Jejunum (tissue), 1 donor: ENCODE measurements around the genes LETMD1, ANKRD33, ACVR1B and TAMALIN.

DNA sequence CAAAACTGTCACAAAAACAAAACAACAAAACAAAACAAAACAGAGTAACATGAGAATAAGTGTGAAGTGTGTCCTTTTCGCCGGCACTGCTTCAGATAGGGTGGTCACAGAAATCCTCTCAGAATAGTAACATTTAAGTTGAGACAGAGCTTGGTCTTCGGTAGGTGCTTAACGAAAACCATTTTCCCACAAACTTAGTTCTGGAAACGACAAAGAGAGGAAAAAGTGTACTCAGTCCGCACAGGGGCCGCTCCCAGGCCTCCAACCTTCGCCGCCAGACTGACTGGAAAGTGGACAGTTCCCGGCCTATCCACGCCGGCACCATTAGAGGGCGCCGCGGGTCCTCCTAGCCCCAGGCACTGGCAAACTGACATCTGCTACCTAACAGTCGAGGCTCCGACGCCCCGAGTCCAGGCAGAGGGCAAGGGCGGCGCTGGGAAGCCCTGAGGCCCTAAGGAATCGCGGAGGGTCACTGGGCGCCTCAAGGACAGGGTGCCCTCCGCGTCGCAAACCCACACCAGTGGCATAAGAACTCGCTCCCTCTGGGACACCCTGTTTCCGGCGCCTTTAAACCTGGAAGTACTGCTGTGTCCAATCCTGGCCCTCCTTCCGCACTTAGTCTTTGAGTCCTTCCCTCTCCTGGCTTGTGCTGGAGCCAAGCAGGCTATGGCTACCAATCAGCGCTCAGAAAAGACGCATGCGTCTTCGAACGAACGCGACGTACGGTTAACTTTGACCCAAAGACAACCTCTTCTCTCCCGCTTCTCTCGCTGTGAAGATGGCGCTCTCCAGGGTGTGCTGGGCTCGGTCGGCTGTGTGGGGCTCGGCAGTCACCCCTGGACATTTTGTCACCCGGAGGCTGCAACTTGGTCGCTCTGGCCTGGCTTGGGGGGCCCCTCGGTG is at the start of gene LETMD1:
TSS of gene LETMD1 (plus strand) at position 749 of the 903 bp plus-strand sequence.
- PRO-cap, result bidirectional peak, plus-strand start at position 387 of the sequence, minus-strand start at position 281 of the sequence; bidirectional peak, plus-strand start at position 761 of the sequence, minus-strand start at position 527 of the sequence

DNA sequence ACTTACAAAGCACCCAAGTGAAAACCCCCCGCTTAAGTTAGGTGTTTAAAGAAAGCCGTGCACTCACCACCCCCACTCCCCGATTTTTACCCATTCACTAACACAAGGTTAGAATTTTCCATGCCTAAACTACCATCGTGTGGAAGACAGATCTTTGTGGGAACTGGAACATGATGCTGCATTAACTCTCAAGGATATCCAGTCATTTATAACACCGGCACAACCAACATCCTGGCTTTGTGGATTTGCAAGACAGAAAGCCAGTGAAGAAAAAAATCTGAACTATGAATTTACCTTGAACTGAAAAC is 1.2 kb downstream of the CSRNP2 start:
- PRO-cap, result no peak

DNA sequence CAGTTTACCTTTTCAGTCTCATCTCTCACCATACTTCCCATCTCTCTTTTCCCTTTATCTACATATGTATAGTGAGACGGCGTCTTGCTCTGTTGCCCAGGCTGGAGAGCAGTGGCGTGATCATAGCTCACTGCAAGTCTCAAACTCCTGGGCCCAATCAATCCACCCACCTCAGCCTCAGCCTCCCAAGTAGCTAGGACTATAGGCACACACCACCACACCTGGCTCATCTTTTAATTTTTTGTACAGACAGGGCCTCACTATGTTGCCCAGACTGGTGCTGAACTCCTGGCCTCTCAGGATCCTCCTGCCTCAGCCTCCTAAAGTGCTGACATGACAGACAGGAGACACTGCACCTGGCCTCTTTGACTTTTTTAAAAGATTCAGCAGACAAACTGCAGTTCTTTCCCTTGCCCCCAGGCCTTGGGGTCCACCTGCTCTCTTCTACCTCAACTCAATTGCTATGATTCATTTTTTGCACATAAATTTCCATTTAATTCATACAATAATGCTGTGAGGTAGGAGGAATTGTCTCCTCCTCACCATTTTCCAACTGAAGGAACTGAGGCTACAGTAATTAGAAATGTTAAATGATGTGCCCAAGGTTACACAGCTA is 33.5 kb downstream of the TFCP2 start:
- PRO-cap, result no peak

DNA sequence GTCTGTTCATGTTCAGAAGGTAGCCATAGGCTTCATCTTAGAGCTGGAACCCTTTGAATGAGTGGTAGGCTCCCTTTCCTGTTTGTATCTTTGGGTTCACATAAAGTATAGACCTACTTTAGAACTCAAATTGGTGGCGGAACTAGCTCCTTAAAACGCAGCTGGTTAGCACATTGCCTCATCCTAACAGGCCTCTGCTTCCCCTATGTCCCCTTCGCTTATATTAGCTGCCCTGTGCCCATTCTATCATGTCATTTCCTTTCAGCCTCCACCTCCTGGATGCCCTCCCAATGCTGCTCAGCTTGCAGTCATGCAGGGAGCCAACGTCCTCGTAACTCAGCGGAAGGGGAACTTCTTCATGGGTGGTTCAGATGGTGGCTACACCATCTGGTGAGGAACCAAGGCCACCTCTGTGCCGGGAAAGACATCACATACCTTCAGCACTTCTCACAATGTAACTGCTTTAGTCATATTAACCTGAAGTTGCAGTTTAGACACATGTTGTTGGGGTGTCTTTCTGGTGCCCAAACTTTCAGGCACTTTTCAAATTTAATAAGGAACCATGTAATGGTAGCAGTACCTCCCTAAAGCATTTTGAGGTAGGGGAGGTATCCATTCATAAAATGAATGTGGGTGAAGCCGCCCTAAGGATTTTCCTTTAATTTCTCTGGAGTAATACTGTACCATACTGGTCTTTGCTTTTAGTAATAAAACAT is 3.6 kb downstream of the DAZAP2 start:
- PRO-cap, result no peak

- PRO-cap, result no peak
Measured at GRCh38 chr12:51242781-51243852, 4.5 kb downstream of the DAZAP2 start.

- PRO-cap, result no peak
Measured at GRCh38 chr12:51381145-51381696, 10.0 kb downstream of the GALNT6 start.

DNA sequence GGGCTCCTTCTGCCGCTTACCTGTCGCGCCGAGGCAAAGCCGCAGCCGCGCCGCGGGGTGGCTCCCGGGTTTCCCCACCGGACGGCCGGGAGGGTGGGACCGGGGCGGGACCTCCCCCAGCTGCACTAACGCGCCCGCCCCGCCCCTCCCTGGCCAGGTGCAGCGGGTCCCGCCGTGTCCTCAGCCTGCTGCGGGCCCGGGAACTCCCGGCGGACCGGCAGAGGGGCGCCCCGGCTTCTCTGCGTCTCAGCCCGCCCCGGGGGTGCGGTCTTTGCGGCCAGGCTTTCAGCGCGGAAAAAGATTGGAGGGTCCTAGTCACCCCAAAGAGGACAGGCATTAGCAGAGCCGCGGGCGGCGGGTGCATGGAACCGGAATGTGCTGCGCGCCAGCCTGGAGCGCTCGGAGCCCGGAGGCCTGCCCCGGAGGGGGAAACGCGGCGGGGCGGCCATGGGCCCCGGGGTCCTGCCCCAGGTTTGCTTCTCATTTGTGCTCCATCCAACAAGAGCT is 428 bp upstream of the GALNT6 start:
- PRO-cap, result bidirectional peak, plus-strand start at position 156 of the sequence, minus-strand start at position 35 of the sequence

GRCh38 chr12:51568142-51568960 is 22.7 kb upstream of the SCN8A start:
- PRO-cap, result no peak

DNA sequence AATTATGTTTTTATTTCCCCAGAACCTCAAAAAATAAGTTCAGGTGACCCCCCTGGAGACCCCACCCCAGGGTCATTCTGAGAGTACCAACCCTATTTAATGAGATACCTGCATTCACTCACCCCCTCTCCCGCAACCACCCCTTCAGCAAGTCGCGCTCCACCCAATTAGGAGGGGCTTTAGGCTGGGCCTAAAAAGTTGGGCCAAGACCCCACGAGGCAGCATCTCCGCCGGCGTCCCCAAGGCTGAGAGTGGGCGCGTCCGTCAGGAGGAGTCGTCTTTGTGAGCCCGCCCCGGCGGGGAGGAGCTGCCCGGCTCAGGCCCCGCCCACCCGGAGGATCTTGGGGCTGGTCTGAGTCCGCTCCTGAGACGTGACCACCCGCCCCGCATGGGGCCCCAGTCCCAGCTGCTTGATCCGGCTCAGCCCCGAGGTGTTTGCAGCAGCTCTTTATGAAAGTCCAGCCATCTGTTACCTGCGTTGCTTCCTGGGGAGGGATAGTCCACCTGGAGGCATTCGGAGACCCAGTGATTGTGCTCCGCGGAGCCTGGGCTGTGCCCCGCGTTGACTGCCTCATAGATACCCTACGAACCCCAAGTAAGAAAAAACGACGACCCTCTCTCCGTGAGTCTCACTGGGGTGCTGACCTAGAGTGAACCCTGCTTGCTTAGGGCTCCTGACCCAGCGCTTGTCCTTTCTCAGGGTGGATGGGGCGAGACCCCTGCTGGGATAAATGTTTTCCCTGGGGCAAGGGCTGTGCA is at the start of gene ANKRD33:
TSS of gene ANKRD33 (plus strand) at position 367 of the 759 bp plus-strand sequence.
- PRO-cap, result unidirectional peak, minus-strand start at position 247 of the sequence

DNA sequence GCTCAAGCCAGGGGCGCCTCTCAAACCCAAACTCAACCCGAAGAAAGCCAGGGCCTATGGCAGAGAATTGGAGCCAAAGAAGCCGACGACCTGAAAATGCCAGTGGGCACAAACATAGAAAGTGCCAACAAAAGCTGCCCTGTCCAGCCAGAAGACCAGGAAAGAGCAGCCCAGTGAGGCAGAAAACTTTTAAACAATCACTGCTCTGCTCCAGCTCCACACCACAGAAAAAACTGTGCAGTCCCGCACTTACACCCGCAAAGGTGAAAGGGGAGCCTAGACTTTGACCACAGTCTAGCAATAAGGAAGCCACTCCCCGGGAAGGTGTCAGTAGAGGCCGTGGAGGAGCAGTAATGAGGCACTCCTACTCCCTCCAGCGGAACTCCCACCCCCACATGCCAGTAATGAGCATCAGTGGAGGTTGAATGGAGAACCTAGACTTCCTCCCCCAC is 6.0 kb upstream of the ACVRL1 start:
- PRO-cap, result no peak

GRCh38 chr12:51907561-51907759 is 156 bp downstream of the ACVRL1 start:
- PRO-cap, result no peak

- PRO-cap, result bidirectional peak, plus-strand start at chr12:51951717, minus-strand start at chr12:51951477
Measured at GRCh38 chr12:51950852-51952228, at the start of gene ACVR1B. Gene ACVR1B, plus strand, starts transcription at chr12:51951699.

DNA sequence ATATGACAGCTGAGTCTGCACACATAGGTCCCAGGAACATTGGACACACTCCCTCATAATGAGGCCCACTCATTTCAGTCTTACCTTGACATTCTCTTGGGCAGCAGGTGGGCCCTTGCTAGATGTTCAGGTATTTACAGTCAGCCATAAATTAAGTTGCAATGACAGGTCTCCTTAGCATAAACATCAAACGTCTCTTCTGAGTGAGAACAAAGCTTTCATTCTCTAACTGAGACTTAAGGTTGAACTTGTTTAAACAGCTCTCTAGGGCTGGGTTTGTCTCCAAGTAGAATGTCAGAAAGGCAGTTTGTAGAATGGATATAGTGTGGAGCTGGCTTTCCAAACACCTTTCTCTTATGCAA is 10.3 kb downstream of the ACVR1B start:
- PRO-cap, result no peak

GRCh38 chr12:52006842-52007400 is at the start of gene TAMALIN:
Gene TAMALIN, plus strand, starts transcription at chr12:52006946.
- PRO-cap, result bidirectional peak, plus-strand start at chr12:52006990, minus-strand start at chr12:52006792

DNA sequence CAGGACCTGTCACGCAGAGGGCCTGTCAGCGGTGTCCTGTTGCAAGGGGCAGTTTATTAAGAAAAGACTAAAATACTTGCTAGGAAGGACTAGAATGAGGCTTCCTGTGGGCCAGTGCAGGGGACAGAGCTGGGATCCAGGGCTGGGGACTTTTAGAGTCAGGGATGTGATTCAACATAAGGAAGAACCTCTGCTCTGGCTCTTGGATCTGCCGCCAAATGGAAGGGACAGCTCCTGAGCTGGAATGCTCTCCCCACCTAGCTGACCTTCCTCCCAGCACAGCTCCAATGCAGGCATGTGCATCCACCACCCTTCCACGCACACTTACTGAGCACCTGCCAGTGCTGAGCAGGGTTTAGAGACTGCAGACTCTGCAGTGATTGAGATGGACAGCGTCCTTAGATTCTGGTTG is 11.9 kb upstream of the NR4A1 start:
- PRO-cap, result no peak

GRCh38 chr12:52052438-52052852 is 1.2 kb downstream of the NR4A1 start:
- PRO-cap, result no peak

DNA sequence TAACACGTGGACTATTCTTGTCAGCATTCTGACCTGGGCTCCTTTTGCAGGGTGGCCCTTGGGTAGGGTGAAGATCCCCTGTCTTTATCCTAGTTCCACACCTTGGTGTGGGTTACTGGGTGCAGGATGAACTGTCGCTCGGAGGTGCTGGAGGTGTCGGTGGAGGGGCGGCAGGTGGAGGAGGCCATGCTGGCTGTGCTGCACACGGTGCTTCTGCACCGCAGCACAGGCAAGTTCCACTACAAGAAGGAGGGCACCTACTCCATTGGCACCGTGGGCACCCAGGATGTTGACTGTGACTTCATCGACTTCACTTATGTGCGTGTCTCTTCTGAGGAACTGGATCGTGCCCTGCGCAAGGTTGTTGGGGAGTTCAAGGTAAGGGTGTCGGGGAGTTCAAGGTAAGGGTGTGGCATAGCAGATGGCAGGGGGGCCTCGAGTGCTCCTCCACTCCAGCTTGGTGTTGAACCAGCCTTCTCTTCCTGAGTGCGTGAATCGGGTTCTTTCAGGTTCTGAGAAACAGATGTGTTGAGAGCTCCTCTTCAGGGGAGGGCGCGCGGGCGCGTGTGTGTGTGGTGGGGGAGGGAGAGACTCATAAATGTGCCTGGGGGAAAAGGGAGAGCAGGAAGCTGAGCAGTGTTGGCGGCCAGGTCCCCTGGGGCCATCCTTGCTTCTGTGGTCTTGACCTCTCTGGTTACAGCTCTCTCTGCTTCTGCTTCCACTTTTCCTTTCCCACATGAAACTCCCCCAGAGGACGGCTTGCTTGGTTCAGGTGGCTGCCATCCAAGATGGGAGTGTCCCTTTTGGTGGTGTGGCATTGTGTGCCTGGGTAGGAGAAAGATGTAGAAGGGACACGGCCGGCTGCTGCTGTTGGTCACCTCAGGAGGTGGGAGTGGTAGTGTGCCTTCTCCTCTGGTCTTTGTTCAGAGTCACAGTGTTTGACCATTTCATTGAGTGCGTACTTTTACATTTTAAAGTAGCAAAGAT is 4.0 kb downstream of the ATG101 start:
- PRO-cap, result no peak

GRCh38 chr12:52075320-52075943 is 4.1 kb upstream of the SMIM41 start:
- PRO-cap, result no peak

GRCh38 chr12:52081862-52082859 is 2.7 kb downstream of the SMIM41 start:
- PRO-cap, result bidirectional peak, plus-strand start at chr12:52082410, minus-strand start at chr12:52082112

DNA sequence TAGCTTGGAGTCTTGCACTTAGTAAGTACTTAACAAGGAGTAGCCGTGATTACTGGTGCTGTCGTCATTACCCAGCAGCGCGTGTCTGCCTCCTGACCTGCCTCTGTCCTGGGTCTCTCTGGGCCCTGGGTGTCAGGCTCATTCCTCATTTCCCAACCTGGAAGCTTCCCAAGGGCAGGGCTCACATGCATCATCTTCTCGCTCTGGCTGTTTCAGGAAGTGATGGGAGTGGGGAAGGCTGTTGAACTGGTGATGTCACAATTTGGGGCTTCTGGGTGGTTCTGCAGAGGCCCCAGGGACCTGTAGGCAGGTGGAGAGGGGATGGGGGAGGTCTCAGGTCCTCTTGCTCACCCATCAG is 18.8 kb upstream of the KRT80 start:
- PRO-cap, result no peak